ENCODE measurements around a stretch of chr12.

DNA sequence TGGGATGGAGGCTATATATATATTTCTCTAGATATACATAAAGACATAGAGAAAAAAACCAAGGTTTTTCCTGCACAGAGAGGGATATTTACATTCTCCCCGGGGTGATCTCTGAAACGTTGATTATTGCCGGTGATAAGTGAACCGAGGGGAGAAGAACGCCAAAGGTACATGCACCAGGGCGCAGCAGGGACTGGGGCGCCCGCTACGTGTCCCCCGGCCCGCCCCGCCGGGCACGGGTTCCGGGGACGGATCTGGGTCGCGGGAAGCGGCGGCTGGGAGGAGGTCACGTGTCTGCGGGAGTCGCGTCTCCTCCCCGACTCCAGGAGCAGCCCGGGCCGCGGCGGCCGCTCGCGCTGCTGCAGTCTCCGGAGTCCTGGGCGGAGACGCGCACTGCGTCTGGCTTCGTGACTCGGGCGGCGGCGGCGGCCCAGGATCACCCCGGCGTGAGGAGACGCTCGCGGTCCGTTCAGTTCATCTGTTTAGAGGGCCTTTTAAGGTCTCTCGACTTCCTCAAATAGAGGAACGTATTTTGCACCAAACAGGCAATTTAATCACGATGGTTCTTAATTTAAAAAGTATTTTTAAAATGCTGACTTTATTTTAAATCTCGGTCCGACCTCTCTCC is 1.6 kb upstream of the BHLHE41 start:
- PRO-cap = bidirectional peak, plus-strand start at position 371 of the sequence, minus-strand start at position 378 of the sequence
- RAMPAGE, long total RNA, 5 experiments = no peak in any of the 5 experiments
- RRBS = 1% methylated on average over 34 of the region's 54 CpGs

GRCh38 chr12:26156049-26156625 is 31.3 kb upstream of the BHLHE41 start:
- PRO-cap = no peak
- RAMPAGE, long total RNA, 5 experiments = no peak in any of the 5 experiments
- RRBS = no CpG with 5 or more reads among the region's 13 CpGs

DNA sequence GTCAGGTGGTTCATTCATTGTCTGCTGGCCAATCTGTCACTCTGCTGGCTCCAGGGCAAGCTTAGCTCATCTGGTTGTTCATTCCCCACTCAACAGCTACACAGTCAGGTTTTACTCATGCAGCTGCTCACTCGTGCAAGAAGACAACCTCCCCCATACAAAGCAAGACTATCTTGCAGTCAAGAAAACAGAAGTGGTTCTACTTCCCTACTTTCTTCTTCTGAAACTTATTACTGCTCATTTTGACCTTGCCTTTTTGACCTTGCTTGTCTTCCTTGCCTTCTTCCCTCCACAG is 277.9 kb downstream of the SSPN start:
- PRO-cap = no peak
- RAMPAGE, long total RNA, 5 experiments = no peak in any of the 5 experiments
- RRBS = no CpG with 5 or more reads among the region's 1 CpG

GRCh38 chr12:26510999-26511537 is 315.7 kb downstream of the SSPN start:
- PRO-cap = no peak
- RAMPAGE, long total RNA, 5 experiments = start-site peak on the minus strand in 1 of 5 experiments, at chr12:26511247-26511430 at its widest, 5 reads per replicate
- RRBS = no CpG with 5 or more reads among the region's 2 CpGs

- PRO-cap = no peak
- RAMPAGE, long total RNA, 5 experiments = start-site peak on the minus strand in 1 of 5 experiments, at chr12:26613031-26613063 at its widest, 6 reads per replicate
- RRBS = no CpG with 5 or more reads among the region's 8 CpGs
Measured at GRCh38 chr12:26612784-26613529, 220.0 kb downstream of the ITPR2 start.

DNA sequence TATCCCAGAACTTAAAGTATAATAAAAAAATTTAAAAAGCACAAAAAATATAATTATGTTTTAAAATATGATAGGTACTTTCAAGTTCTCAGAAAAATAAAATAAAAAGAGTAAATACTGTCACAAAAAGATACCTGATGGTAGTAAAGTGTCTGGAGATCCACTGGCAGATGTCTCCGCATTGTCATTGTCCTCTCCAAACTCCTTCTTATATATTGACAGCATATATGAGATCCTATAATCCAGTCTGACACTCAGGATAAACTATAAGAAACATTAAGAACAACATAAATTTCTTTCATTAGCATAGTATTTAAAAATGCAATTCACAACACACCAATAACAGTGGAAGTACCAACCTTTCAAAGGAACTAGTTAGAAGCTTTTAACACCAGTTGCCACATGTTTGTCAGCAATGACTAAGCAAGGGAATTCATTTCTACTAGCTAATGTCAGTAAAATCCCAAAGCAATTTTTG is 205.1 kb downstream of the ITPR2 start:
- PRO-cap = no peak
- RAMPAGE, long total RNA, 5 experiments = start-site peak on the minus strand in 1 of 5 experiments, centred at position 201 of the sequence, 16 reads per replicate
- RRBS = no CpG with 5 or more reads among the region's 1 CpG

DNA sequence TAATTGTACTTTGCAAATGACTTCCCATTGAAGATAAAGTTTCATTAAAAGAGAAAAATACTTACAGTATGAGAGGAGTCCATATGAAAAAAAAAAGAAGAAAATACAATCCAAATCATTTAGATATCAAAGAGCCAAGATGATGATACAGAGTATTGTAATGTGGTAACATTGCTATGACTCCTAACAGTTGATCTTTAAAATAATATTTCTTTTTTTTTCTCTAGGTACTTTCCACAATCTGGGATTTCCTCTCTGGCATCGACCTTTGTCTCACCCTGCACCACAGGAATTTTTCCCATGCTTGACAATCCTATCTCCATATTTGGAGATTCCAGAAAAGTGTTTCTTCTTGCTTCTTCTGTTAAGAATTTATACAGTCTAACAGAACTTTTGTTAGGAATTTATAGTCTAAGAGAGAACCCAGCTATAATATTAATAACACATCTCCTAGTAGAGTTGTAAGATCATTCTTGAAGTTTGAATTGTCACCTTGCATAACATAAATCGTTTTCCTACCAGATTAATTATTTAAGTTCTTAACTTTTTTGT is 184.4 kb downstream of the ITPR2 start:
- PRO-cap = no peak
- RAMPAGE, long total RNA, 5 experiments = no peak in any of the 5 experiments
- RRBS = no CpG with 5 or more reads among the region's 2 CpGs

- PRO-cap = no peak
- RAMPAGE, long total RNA, 5 experiments = no peak in any of the 5 experiments
- RRBS = no CpG with 5 or more reads among the region's 3 CpGs
Measured at GRCh38 chr12:26874496-26874857, 41.5 kb upstream of the ITPR2 start.

DNA sequence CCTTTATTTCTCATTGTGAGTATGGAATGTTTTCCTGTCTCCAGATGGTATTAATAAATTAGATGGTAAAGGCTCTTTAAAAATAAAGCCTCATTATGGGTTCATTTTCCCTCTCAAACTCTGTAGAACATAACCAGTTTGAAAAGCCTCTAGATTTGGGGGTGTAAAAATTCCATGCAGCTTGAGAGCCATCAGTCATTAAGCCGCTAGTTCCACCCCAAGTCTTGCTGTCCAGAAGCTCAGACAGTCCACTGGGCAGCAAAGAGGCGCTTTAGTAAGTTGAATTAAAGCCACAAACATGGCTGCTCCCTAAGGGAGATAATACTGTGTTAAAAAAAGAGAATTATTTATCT is 712 bp downstream of the TM7SF3 start:
- PRO-cap = no peak
- RAMPAGE, long total RNA, 5 experiments = no peak in any of the 5 experiments
- RRBS = no CpG with 5 or more reads among the region's 2 CpGs

DNA sequence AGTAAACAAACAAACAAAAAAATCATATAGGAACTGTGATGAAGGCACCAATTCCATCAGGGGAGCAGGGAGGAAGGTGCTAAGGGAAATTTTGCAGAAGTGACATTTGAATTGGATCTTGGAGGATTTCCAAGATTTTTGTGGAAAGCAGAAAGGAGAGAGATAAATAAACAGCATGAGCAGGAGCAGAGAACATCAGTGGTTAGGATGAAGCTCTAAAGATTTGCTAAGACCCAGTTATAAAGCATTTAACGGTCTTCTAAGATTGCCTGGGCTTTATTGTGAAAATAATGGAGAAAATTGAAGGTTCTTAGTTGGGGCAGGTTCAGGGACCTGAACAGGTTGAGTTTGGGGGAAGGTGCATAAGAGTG is 65.0 kb upstream of the STK38L start:
- PRO-cap = no peak
- RAMPAGE, long total RNA, 5 experiments = no peak in any of the 5 experiments
- RRBS = no CpG with 5 or more reads among the region's 1 CpG

GRCh38 chr12:27332399-27332619 is 327 bp upstream of the BMAL2 start:
- PRO-cap = no peak
- RAMPAGE, long total RNA, 5 experiments = no peak in any of the 5 experiments
- RRBS = no CpG with 5 or more reads among the region's 8 CpGs

DNA sequence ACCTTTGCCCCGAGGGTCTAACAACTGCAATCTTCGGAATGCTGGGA is 193 bp upstream of the BMAL2 start:
- PRO-cap = no peak
- RAMPAGE, long total RNA, 5 experiments = no peak in any of the 5 experiments
- RRBS = no CpG with 5 or more reads among the region's 2 CpGs

DNA sequence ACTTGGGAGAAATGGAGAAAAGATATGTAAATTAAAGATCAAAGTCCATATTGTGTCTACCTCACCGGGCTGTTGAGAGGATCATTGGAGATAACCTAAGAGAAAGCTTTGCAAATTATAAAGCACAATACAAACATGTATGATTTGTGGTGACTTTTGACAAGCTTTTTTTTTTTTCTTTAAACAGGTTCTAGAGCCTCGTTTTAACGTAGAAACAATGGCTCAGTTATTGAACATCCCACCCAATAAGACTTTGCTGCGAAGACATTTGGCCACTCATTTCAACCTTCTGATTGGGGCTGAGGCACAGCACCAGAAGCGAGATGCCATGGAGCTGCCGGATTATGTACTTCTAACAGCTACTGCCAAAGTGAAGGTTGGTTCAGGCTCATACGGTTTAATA is 7.4 kb upstream of the REP15 start:
- PRO-cap = no peak
- RAMPAGE, long total RNA, 5 experiments = start-site peak on the plus strand in 2 of 5 experiments, centred at positions 261 to 277 of the sequence, 32 to 67 reads per replicate
- RRBS = no CpG with 5 or more reads among the region's 7 CpGs

- PRO-cap = no peak
- RAMPAGE, long total RNA, 5 experiments = no peak in any of the 5 experiments
- RRBS = no CpG with 5 or more reads among the region's 2 CpGs
Measured at GRCh38 chr12:27966659-27967346, 5.7 kb downstream of the PTHLH start.

DNA sequence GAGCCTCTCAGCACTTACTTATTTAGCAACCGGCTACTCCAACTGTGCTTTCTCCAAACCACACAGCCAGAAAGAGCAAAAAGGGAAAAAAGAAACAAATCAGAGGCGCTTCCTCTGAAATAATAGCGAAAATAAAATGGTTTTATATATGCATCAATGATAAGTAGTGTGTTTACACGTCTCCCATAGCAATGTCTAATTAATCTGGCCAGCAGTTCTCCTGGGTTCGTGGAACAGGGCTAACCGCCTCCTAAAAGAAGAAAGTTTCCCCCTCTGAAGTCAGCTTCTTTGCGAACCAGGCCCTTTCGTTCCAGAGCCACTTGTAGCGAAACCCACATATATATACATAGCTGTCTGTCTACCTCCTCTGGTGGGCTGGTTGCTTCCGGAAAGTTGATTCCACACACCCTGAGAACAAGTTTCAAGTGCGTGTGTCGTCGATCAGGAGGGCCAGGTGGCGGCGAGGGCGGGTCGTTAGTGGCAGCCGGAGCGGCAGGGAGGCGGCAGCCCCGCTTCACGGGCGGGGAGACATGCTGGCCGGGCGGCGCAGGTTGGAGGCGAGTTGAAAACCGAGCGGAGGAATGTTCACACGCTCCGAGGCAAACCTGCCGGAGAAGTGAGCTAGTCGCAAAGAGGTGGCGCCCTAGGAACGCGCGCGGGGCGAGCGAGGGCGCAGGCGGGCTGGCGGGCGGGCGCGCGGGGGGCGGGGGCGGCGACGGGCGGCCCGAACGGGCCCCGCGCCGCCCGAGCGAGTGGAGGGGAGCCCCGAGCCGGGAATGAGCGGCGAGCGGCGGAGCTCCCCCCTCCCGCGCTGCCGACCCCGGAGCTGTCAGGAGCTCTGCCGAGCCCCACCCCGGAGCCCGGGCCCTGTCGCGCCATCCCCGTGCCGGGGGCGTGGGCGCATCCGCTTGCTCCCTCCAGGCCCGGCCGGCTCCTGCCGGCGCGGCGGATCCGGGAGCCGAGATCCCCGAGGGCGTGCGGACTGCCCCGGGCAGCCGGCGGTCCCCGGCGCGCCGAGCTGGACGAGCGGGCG is 2.6 kb downstream of the PTHLH start:
- PRO-cap = unidirectional peak, plus-strand start at position 214 of the sequence; bidirectional peak, plus-strand start at position 560 of the sequence, minus-strand start at position 312 of the sequence; bidirectional peak, plus-strand start at position 630 of the sequence, minus-strand start at position 607 of the sequence
- RAMPAGE, long total RNA, 5 experiments = start-site peak on the minus strand in 1 of 5 experiments, centred at position 409 of the sequence, 6 reads per replicate
- RRBS = 5% methylated on average over 46 of the region's 100 CpGs

GRCh38 chr12:28342053-28343333 is 152.2 kb downstream of the CCDC91 start:
- PRO-cap = no peak
- RAMPAGE, long total RNA, 5 experiments = start-site peak on the plus strand in 1 of 5 experiments, at chr12:28342768-28342988 at its widest, 5 reads per replicate
- RRBS = no CpG with 5 or more reads among the region's 3 CpGs

DNA sequence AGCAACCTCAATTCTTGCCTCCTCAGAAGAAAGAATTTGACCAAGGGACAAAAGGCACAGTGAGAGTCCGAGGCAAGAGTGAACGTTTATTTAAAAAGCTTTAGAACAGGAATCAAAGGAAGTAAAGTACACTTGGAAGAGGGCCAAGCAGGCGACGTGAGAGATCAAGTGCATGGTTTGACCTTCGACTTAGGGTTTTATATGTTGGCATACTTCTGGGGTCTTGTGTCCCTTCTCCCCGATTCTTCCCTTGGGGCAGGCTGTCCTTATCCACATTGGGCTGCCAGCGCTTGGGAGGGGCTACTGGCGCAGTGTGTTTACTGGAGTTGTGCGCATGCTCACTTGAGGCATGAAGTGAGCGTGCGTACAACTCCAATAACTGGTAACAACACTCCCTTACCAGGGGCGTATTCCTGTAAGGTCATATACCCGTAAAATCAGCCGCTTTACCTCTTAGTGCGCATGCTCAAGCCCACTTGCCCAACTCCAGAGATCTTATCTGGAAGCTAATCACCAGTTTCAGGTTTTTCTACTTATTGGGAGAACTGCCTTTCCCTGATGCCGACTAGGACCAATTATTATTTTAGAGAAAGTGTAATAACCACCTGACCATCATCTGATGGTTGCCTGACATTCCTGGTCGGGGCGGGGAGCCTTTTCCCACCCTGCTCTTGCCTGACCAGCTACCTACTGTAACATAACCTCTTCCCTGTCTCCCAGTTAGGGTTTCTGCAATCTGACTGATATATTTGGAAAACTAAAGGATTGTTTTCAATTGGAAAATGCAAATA is 71.8 kb downstream of the FAR2 start:
- PRO-cap = no peak
- RAMPAGE, long total RNA, 5 experiments = no peak in any of the 5 experiments
- RRBS = no CpG with 5 or more reads among the region's 18 CpGs

DNA sequence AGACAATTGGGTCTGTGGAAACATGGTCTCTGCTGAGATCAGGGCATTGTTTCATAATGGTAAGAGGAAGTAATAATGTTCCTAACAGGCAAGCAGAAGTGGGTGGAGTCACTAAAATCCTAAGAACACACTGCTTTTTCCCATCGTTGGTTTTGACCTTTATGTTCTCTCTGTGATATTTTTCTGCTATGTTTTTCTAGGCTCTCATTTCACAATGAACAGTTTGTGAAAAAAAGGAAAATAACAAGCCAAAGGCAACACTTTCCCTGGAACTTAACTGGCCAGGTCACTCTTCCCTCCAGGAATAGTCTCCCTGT is 80.6 kb upstream of the OVCH1 start:
- PRO-cap = no peak
- RAMPAGE, long total RNA, 5 experiments = no peak in any of the 5 experiments
- RRBS = no CpG with 5 or more reads among the region's 1 CpG

DNA sequence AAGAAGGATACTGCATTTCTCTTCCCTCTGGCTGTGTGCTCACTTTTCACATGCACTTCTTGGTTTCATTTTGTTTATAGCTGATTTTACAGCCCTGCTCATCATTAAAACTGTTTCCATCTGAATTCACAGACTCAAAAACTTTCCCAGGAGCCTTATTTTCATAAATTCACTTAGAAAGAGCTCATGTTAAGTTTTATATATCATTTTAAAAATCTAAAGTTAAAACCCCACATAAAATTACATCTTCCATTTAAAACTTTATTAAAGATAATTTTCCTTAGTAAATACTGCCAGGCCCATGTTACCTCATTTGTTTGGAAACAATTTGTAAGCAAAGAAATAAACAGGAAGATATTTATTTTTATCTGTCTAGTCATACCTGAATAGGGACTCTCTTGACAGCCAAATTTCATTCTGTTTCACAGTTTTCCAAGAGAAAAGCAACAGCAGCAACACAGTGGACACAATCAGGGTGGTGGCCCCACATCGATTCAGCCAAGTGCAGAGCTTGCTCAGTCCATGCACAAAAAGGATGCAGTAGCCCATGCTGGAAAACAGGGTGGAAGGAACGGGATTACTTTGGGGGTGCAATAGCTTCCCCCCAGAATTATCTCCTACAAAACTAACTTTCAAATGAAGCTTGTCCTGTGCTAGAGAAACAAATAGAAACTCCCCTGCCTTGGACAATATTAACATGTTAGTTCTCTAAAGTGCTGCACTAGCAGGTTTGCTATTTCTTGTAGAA is 85.7 kb upstream of the OVCH1 start:
- PRO-cap = no peak
- RAMPAGE, long total RNA, 5 experiments = start-site peak on the minus strand in 2 of 5 experiments, centred at positions 470 to 491 of the sequence, 10 to 21 reads per replicate
- RRBS = no CpG with 5 or more reads among the region's 2 CpGs

DNA sequence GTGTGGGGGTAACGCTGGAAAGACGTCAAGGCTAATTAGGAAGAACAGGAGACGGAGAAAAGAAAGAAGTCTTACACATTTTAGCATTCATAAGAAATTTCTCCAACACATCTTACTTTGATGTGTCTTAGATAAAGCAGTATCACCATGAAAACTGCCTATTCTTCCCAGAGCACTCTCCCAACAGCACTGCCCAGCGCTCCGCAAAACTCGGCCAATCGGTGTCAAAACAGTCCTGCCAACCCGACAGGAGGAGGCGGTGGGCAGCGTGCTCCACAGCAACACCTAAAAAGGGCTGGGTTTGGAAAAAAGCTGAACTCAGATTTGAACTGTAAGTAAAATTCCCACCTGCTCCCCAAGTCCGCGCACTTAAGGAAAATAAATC is 815 bp downstream of the IPO8 start:
- PRO-cap = unidirectional peak, plus-strand start at position 217 of the sequence
- RAMPAGE, long total RNA, 5 experiments = no peak in any of the 5 experiments
- RRBS = no CpG with 5 or more reads among the region's 12 CpGs